Melanocyte of skin (primary cell): ENCODE measurements around a stretch of chr3.

- CAGE, long polyA plus RNA, 2 experiments, result no peak in any of the 2 experiments
These were observed 1.9 kb downstream of the FOXL2NB start for GRCh38 chr3:138948528-138949695.

DNA sequence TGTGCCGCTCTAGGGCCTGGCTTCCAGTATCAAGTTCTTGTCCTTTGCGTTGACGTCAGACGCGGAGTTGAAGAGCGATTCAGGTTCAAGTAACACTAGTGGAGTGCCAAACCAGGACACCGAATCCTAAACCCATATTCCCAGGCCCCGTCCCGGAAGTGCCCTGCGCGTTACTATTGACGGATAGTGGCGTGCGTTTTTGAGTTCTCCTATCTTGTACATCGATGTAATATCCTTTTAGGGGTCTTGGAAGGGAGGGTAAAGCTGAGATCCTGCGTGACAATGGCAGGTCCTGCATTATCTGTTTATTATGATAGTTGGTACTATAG lies 348 bp upstream of the PRR23C start:
- CAGE, long polyA plus RNA, 2 experiments, result no peak in any of the 2 experiments

GRCh38 chr3:139292673-139293363 lies 51.0 kb upstream of the MRPS22 start:
- CAGE, long polyA plus RNA, 2 experiments, result no peak in any of the 2 experiments

GRCh38 chr3:139590740-139591067 lies 51.2 kb upstream of the RBP1 start:
- CAGE, long polyA plus RNA, 2 experiments, result no peak in any of the 2 experiments

DNA sequence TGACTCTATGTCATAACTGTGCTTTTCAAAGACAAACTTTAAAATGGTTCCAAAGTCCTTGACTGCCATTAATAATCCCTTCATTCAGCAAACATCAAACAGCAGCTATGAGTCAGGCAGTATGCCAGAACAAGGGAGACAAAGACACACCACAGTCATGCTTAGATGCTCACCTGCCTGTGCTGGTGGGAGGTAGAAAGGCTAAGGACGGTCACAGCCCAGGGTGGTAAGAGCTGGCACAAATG lies 23.1 kb downstream of the NMNAT3 start:
- CAGE, long polyA plus RNA, 2 experiments, result no peak in any of the 2 experiments

DNA sequence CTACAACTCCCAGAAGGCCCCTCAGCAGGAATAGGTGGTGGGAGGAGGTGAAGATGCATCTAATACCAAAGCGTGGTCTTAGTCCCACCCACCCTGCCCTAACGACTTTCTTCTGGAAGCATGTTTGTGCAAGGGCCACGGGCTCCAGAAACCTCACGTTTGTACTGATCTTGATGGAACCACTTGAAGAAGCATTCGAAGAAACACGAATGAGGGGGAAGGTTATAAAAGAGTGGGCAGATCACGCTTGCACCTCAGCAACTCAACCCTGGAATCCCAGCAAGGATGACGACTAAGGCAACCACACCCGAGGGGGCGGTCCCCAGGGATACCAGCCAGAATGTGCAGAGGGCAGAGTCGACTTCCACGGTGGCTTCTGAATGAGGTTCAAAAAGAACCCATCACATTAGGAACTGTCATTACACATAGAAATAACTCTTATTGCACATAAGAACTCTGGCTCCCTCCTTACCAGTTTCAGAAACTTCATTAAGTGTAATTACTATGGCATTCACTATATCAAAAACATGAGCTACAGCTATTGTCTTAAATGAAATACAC lies 10.5 kb upstream of the SLC25A36 start:
- CAGE, long polyA plus RNA, 2 experiments, result no peak in any of the 2 experiments

DNA sequence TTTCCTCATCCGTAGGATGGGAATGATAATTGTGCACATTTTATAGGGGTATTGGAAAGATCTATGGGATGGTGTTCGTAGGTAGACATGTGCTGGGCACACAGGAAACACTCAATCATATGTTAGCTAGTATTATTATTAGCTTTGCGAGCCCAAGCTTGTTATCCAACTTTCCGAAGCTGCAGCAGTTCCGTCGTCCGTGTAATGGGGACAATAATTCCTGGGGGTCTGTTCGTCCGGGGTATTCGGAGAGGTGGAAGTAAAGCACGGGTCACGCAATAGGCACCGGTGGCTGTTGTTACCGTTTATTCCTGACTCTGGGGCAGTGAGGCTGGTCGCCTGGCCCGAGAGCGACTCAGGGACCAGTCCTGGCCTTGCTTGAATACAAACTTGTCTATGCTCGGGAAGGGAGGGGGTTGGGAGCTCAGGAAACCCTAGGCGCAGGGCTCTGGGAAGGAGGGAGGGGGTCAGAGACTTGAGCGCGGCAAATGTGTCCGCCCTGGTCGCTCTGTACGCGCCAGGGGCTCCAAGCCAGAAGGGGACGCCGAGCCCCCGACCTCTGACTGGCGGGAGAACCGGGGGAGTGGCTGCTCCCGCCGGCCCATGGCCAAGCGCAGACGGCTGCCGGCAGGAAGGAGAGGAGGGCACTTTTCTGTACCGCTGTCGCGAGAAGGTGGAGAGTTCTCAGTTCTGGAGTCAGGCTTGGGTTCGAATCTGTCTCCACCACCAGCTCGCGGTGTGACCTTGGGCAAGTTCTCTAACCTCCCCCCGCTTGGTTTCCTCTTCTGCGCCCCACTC lies 1.4 kb downstream of the SPSB4 start:
- CAGE, long polyA plus RNA, 2 experiments, result no peak in any of the 2 experiments

DNA sequence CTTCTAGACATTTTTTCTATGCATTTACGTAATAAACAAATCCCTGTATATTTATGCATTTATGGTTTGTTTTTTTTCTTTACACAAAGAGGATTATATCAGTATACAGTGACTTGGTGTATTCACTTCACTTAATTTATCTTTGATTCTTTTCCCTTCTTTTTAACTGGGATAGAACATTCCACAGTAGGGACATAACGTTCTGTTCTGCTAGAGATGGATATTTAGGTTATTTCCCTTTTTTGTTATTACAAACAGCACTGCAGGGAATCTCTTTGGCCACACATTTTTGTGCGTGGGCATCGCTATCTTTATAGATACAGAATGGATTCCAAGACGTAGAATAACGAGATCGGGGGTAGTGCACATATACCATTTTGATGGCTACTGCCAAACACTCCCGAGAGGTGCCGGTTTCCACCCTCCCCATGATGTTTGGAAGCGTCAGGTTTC lies 44.7 kb downstream of the PXYLP1 start:
- CAGE, long polyA plus RNA, 2 experiments, result no peak in any of the 2 experiments

DNA sequence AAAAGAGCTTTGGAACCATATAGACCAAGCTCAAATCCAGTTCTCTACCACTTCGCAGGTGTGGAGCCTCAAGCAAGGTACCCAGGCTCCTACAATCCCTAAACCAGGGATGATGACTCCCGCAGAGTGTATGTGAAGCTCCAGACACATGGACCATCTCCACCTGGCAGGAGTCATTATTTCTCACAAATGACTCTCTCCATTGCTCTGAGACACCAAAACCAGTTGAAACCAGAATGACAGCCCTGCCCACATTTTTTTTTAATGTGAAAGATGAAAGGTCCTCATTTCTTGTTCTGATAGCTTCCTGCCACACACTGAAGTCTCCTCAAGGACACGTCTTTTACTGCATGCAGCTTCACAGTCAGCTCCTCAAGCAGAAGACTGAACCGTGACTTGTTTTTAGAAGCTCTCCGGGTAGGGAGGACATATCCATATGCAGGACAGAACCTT lies 61.4 kb upstream of the ZBTB38 start:
- CAGE, long polyA plus RNA, 2 experiments, result no peak in any of the 2 experiments

- CAGE, long polyA plus RNA, 2 experiments, result no peak in any of the 2 experiments
These were observed 60.8 kb upstream of the ZBTB38 start for GRCh38 chr3:141307345-141308065.

- CAGE, long polyA plus RNA, 2 experiments, result no peak in any of the 2 experiments
These were observed 15.4 kb downstream of the ZBTB38 start for GRCh38 chr3:141383504-141384274.

DNA sequence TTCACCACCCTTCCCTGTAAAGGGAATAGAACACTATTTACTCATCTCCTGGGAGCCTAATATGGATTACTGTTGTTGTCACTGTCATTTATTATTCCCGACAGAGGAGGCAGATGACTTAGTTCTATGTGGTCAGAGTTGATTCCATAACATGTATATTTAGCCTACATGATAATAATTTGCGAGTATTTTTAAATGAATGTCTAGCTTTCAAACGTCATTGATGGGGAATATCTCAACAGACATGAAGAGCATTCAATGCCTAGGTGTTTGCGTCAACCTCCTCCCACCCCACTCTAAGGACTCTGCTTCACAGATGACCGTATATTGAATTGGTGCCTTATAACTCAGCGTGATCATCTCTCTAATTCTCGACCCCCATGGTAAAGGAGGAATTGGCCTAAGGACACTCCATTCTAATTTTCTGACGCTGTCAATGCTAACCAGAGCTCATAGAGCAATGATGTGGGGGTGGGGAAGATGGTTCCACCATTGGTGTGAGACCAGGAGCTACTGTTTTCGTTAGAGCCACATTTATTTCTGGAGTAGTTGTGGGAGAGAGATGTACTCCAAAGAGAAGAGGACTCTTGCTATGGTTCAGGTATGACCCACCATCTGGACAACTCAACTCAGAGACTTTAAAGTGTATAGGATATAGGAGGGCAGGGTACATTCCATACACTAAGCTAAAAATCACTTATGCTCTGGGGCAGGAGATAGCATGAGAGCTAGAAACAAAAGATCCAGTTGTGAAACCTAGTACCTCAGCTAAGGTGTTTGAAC lies 16.2 kb downstream of the ZBTB38 start:
- CAGE, long polyA plus RNA, 2 experiments, result no peak in any of the 2 experiments

DNA sequence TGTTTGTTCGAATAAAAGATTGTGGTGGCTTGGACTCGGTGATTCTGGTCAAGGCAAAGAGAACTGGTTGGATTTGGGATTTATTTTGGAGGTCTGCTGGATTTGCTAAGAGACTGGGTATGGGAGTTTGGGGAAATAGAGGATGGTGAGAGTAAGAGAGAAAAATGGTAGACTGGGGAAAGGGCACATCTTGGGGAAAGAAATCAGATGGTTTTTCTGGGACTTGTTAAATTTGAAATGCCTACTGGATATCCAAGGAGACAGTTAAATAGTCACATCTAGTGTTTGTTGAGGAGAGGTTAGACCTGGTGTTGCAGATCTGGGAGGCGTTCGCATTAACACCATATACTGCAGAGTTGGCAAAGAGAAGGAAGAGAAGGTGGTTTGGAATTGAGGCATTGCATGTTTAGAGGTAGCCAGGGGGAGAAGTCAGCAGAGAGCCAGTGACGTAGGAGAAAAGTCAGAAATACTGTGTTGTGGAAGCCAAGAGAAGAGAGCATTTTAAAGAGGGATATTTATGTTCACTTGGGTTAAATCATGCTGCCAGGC lies 24.3 kb downstream of the RASA2 start:
- CAGE, long polyA plus RNA, 2 experiments, result no peak in any of the 2 experiments

- CAGE, long polyA plus RNA, 2 experiments, result no peak in any of the 2 experiments
These were observed 43.3 kb downstream of the RASA2 start for GRCh38 chr3:141530116-141530600.

DNA sequence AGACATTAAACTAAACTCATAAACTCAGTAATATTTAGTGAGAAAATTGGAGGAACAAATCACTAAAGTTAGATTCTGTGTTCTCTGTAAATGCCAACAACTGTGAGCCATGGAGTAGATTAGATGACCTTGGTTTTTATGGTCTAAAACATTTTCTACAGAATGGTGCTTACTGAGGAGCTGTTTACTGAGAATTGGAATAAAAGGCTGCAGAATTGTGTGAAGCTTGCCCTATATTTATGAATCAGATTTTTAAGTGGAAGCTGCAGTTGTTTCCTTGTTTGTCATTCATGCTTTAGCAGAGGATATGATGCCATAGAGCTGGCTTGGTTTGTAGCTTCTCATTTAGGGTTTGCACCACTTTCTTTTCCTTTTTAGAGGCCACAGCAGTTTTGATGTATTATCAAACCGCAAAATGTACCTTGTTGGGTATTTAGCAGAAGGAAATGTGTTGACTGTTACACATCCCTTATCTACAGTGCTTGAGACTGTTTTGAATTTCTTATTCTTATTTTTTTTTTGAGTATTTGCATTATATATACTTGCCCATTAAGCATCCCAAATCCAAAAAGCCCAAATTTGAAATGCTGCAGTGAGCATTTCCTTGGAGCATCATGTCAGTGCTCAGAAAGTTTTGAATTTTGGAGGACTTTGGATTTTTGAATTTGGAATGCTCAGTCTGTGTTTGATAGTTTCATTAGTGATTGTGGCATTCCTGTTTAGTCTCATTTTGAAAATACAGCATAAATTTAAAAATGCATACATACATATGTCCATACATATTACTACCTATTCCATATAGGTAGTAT lies 66.3 kb downstream of the RASA2 start:
- CAGE, long polyA plus RNA, 2 experiments, result no peak in any of the 2 experiments

GRCh38 chr3:141558003-141559230 lies 71.6 kb downstream of the RASA2 start:
- CAGE, long polyA plus RNA, 2 experiments, result no peak in any of the 2 experiments

- CAGE, long polyA plus RNA, 2 experiments, result no peak in any of the 2 experiments
These were observed 78.0 kb upstream of the RNF7 start for GRCh38 chr3:141660150-141660485.

DNA sequence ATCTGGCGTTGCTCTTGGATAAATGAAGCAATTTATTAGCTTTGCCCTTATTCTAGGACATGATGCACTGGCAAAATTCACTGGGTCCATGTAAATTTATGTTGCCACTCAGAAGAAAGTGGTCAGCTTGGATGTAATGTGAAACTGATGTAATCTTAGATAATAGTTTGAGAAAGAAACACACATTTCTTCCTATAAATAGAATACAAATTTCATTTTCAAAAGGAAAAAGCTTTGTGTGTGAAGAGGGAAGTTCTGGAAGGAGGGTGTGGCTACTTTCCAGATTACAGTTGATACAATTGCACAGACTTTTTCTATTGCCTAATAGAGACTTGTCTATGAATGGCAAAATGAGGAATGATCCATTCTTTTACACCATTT lies 23.3 kb upstream of the ATP1B3 start:
- CAGE, long polyA plus RNA, 2 experiments, result no peak in any of the 2 experiments

- CAGE, long polyA plus RNA, 2 experiments, result no peak in any of the 2 experiments
These were observed 12.3 kb downstream of the ATP1B3 start for GRCh38 chr3:141888588-141889247.

DNA sequence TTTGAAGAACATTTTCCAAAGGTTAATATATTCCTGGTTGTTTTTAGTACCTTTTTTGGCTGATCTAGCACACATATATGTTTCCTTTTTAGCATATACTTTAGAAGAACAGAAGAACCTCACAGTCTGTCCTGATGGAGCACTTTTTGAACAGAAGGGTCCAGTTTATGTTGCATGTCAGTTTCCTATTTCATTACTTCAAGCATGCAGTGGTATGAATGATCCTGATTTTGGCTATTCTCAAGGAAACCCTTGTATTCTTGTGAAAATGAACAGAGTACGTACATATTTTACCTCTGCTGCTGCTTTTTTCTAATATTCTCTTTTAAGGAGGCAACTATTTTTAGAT lies 37.1 kb downstream of the ATP1B3 start:
- CAGE, long polyA plus RNA, 2 experiments, result no peak in any of the 2 experiments